Occipital lobe (tissue), 2 donors: ENCODE data around the genes SLC37A3, NDUFB2 and DENND11.

DNA sequence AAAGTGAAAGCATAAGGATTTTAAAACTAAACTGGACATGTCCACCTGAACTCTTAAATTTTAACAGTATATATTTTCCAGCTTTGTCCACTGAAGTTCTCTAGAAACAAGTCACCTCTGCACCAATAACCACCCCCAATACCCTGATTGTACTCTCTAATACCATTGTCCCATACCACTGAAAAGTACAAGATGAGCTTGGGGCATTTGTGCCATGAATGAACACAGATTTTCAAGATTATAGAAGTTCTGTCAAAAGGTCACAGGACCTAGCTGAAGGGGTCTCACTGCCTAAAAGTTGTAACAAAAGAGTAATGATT is 17.2 kb downstream of the HIPK2 start:
- RAMPAGE, long total RNA: no peak

DNA sequence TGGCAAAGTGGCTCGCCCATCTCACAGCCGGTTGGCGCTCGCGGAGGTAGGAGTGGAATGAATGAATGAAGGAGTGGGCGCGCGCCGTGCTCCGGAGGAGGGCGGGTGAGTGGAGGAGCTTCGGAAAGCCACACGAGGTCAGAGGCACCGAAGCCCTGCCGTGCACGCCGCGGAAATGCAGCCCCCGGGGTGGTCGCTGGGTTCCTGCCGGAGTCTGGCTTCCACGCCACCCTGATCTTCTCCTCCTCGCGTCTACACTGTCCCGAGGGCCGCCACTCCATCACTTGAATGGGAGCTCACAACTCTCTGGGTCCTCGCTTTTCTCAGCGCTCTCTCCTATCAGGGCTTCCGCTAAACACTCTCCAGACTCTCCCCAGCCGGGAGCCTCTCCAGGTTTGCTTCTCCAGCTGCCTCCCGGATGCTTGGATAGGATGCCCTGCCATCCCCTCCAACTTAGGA is 657 bp upstream of the HIPK2 start:
- RAMPAGE, long total RNA: no peak

DNA sequence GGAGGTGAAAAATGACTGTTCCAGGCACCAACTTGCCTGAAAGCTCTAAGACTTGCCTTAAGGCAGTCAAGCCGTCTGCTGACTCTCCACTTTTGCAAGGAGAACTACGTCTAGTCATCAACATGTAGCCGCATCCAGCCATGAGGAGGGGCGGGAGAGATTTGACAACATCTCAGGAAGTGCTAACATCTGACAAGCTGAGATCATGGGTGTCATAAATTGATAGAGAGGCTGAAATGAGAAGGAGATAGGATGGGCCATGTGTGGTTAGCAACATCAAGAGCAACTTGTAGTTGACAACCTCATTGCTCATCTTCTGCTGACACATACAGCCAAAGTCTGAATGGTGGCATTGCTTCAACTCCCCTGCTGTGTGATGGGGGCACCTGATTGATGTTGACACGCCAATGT is 8.9 kb upstream of the TBXAS1 start:
- RAMPAGE, long total RNA: no peak

- RAMPAGE, long total RNA: no peak
Observed at GRCh38 chr7:140048985-140049544, 13.7 kb downstream of the PARP12 start.

GRCh38 chr7:140060842-140061478 is 1.8 kb downstream of the PARP12 start:
- RAMPAGE, long total RNA: no peak

GRCh38 chr7:140088633-140089349 is 26.0 kb upstream of the PARP12 start:
- RAMPAGE, long total RNA: no peak

DNA sequence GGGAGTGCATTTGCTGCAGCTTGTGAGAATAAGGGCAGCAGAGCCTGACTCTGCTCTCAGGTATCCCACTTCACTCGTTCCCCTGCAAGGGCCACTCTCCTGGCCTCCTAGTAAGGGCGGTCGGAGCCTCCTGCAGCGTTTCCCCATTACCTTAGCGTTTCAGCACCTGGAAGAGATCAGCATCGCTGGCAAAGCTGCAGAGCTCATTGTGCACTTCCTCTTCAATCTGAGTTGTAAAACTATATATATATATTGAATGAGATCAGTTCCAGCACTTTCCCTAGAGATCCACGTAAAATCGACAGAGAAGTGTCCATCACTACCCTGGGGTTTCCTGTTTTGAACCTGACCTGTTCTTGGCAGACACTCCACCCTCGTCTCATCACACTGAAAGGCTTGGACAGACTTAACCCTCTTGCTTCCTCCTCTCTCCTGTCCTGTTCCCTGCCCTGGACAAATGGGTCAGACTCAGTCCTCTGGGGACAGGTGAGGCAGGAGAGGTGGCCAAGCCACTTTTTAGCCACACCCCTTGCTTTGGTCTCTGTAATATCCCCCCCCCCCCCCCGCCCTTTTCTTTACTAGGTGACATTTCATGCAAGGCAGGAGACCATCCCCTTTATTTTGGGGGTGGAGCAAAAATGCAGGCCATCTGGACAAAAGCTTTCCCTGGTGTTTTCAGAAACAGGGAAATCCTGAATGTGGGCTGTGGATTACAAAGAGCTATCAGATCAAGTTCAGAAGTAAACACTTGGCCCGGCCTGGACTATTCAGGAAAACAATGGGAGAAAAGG is 83.6 kb upstream of the KDM7A start:
- RAMPAGE, long total RNA: no peak

GRCh38 chr7:140398329-140398867 is at the start of gene SLC37A3:
Gene SLC37A3 (minus strand): TSS chr7:140398530.
- RAMPAGE, long total RNA: start-site peak on the minus strand at chr7:140398455-140398519, 404 and 556 reads in 2 replicates

DNA sequence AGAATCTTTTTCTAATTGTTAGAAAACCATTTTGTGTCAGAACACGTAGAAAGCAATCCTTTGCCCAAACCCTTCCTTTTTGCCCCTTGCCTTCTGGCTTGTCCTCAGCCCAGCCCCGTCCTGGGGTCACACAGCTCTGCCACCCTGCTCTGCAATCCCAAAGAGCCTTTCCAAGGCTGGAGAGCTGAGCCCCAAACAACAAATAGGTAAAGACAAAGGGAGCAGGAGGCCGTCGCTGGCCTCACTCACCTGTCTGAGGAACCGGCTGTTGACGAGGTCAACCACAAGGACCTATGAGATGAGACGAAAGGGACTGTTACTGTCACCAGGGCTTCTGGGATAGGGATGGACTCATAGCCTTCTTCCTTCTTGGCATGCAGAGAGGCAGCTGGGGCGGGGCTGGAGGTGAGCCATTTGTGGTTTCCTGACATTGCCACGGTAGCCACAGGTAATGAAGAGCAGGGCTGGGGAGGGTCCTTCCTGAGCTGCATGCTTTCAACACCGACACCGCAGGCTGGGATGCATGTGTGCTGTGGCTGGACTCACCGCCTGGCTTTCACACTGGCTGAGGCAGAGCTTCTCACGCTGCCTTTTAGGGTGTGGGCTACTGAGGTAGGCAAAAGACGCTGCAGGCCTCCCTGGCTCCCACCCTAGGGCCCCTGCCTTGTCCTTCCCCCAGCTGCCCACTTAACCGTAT is 46.3 kb upstream of the MKRN1 start:
- RAMPAGE, long total RNA: no peak

DNA sequence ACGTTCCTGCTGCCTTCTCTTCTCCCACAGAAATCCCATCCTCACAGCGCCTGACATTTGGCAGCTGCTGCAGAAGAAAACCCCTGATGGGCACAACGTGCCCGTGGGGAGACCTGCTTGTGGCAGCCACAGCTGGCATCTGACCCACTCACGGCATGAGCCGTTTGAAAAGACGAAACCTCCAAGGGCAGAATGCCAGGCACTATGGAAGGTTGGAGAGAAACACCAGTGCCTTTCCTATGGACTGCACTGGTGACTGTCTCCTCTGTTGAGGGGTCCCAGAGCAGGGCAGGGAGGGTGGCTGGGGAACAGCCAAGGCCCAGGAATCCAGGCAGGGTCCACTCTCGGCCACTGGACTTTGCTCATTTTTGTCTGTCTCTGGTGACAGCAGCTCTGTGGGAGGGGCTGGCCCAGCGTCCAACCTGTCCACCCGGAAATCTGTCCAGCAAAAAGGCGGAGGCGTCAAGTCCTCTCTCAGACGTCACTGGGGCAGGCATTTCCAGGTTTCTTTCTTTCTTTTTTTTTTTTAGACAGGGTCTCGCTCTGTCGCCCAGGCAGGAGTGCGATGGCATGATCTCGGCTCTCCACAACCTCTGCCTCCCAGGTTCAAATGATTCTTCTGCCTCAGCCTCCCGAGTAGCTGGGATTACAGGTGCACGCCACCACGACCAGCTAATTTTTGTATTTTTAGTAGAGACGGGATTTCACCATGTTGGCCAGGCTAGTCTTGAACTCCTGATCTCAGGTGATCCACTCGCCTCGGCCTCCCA is 61.1 kb upstream of the MKRN1 start:
- RAMPAGE, long total RNA: no peak

DNA sequence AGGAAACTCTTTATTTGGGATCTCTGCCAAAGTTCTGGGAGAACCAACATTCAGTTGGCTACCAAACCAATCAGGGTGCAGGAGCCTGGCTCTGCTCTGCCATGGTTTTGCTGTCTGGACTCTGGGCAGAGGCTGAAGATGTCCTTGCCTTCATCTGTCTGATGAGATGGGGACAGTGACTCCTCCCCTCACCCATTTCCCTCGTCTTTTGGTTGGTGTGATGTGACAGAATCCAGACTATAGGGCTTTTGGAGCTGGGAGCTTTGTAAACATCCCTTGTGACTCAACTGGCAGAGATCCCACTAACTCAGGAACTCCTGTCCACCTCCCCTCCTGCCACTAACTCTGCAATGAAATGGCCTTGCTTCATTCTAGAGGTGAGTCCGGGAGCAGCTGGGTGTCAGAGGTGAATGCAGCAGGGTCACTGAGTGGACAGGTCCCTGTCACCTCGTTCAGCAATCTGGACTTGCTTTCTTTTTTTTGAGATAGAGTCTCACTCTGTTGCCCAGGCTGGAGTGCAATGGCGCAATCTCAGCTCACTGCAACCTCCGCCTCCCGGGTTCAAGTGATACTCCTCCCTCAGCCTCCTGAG is 73.0 kb downstream of the DENND2A start:
- RAMPAGE, long total RNA: no peak

DNA sequence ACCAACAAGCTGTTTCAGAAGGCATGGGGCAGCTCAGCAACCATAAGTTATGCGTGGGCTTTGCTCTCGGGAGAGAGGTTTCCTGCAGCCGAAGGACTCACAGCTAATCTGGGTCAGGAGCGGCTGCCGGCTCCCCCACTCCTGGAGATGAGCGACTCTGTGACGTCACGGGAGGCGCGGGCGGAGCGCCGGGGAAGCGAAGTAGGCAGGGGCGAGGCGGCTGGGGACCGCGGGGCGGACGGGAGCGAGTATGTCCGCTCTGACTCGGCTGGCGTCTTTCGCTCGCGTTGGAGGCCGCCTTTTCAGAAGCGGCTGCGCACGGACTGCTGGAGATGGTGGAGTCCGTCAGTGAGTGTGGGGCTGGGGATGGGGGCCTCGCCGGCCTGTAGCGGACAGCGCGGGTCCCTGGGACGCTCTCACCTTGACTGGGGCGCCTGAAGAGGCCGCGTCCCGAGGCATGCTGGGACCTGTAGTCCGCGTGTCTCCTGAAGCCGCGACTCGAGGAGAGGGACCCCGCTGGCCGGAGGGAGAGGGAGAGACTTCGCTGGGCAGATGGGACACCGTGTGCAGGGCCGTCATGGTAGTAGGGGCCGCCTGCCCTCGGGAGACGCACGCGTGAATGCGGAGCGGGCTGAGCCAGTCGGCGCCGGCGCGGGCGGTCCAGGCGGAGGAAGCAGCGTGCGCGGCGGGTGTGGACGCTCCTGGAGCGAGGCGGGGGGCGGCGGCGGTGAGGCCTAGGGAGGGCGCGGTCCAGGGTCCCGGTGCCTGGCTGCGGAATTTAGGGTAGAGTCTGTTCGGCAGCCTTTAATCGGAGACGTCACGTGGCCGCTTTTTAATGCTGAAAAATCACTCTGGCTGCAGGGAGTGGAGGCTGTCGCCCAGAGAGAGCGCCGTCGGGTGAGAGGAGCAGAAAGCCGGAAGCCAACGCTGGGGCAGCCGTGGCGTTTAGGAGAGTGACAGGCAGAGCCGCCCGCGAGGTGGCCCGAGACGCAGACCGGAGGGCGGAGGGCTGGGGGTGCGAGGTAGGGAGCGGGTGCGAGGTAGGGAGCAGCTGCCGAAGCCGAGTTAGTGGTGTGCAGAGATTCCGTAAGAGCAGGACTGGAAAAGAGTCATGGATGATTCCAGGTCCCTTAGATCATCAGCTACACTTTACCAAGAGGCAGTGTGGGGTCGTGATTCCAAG is at the start of gene NDUFB2:
Gene NDUFB2, plus strand, starts transcription at position 214 of the 1,183 bp plus-strand sequence.
- RAMPAGE, long total RNA: start-site peak on the plus strand centred at position 210 of the sequence, 63 bp wide, 2,488 and 2,104 reads in 2 replicates

GRCh38 chr7:140721328-140721941 is 24.9 kb downstream of the NDUFB2 start:
- RAMPAGE, long total RNA: no peak

DNA sequence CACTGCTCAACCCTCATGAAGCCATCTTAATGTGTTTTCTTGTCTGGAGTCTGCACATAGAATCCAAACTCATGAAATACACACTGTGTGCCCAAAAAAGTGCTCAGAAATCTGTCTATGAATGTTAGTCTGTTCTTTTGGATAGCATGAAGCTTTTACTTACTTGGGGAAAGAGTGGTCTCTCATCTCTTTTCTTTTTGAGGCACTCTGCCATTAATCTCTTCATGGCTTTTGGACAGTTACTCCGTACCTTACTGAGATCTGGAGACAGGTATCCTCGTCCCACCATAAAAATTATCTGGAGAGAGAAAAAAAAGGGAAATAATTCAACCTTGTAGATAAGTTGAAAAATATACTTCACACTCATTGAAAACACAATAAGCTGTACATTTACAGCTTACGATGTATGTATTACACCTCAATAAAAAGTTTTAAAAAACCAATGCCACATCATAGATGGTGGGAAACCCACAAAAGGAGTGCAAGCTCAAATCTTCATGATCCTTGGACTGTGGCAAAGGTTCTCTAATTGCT is 43.2 kb downstream of the NDUFB2 start:
- RAMPAGE, long total RNA: no peak

DNA sequence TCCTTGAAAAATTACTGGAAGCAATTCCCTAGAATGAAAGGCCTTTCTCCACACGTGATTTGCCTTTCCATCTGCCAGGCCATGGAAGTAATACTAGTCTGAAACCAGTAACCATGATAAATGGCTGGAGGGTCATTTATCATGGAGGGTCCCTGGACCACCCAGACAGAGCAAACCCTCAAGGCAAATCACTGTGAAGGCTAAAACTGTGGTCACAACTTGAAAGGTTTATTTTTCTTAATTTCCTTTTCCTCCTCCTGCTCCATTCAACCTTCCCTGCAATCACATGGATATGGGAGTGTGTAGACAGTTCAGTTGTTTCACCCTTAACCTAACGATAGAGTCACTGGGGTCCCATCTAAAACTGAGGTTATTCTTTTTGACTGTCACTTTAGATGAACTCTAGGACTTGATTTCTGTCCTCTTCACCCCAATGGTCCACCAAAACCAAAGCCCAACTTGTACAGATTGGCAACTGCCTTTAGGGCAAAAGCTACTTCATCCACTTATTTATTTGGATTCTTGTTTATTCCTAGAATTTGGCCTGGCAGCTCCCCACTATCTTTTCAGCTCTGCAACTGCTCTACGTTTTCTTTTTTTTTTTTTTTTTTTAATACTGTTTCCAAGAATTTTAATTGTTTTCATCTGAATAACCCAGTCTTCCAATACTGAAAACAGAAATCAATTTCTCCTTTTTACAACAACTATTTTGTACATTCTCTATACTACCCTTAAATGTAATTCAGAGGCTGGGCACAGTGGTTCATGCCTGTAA is 16.1 kb downstream of the BRAF start:
- RAMPAGE, long total RNA: no peak

GRCh38 chr7:141661582-141662657 is 40.0 kb downstream of the DENND11 start:
- RAMPAGE, long total RNA: no peak

DNA sequence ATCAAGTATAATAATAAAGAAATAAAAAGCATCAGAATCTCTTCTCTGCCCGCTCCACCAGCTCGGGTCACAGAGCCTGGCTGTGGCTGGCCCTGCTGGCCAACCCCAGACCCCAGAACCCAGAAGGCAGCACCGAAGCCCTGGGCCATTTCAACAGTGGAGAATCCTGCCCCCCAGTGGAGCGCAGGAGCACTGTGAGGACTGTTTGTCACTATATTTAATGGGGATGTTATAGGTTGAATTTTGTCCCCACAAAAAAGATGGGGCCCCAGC is 27.3 kb downstream of the DENND11 start:
- RAMPAGE, long total RNA: no peak

- RAMPAGE, long total RNA: no peak
Observed at GRCh38 chr7:141695603-141696314, 6.2 kb downstream of the DENND11 start.

GRCh38 chr7:141702015-141702769 is at the start of gene DENND11:
Gene DENND11 (minus strand): TSS chr7:141702166.
- RAMPAGE, long total RNA: no peak

GRCh38 chr7:141975669-141976550 is 2.3 kb upstream of the TAS2R38 start:
- RAMPAGE, long total RNA: no peak